Measurements from ENCODE around the genes BTN2A2, PRSS16 and H4C12.

DNA sequence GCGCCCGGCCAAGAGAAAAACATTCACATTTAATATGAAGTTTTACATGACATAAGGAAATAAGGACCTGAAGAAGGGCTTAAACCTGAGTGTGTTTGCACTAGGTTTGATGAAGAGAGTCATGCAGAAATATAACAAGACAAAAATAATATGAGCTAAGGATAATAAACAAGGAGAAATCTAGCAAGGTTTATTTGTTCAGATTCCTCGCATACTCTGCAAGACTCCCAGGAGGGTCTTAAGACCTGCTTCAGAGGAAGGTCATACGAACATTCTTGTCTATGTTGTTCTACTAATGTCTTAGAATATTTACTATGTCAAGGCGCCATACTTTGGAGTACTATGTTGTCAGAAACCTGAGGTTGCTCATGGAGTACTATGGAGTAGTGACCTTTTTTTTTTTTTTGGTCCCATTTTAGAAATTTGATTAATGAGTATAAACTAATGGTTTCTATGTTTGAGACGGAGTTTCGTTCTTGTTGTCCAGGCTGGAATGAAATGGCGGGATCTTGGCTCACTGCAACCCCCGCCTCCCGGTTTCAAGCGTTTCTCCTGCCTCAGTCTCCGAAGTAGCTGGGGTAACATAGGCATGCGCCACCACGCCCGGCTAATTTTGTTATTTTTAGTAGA lies 2.0 kb downstream of the H2BC8 start:
- PRO-cap: no peak

- PRO-cap: no peak
These were observed 3.5 kb downstream of the H2AC8 start for GRCh38 chr6:26220207-26220566.

DNA sequence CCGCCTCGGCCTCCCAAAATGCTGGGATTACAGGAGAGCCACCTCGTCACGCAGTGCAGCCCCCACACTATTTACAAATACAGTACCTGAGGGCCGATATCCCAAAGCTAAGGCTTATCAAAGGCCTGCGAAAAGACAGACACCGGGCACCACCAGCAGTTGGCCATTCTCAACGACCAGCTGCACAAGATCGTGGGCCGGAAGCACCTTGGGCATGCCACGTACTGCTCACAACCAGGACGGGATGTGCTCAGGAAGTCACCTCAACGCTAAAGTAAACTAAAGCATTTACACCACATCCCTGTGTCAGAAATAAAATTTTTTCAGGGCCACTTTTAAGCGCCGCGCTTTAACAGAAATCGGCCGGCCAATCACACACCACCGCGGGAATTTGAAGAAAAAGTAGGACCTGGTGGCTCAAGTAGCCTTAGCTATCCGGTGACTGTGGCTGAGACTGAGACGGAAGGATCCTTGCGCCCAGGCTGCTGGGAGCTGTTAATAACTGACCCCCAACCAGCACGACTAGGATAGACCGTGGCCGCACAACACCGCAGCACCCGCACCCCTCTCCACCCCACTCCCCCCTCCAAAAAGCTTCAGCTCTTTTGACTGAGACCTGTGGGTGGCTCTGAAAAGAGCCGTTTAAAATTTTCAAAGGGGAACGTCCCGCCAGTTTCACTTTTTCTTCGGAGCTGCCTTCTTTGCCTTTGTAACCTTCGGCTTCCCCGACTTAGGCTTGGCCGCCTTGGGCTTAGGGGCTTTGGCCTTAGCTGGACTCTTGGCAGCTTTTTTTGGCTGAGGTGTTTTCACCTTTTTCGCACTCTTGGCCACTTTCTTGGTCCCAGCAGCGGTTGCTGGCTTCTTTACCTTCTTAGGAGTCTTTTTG lies 951 bp downstream of the H1-3 start:
- PRO-cap: no peak

DNA sequence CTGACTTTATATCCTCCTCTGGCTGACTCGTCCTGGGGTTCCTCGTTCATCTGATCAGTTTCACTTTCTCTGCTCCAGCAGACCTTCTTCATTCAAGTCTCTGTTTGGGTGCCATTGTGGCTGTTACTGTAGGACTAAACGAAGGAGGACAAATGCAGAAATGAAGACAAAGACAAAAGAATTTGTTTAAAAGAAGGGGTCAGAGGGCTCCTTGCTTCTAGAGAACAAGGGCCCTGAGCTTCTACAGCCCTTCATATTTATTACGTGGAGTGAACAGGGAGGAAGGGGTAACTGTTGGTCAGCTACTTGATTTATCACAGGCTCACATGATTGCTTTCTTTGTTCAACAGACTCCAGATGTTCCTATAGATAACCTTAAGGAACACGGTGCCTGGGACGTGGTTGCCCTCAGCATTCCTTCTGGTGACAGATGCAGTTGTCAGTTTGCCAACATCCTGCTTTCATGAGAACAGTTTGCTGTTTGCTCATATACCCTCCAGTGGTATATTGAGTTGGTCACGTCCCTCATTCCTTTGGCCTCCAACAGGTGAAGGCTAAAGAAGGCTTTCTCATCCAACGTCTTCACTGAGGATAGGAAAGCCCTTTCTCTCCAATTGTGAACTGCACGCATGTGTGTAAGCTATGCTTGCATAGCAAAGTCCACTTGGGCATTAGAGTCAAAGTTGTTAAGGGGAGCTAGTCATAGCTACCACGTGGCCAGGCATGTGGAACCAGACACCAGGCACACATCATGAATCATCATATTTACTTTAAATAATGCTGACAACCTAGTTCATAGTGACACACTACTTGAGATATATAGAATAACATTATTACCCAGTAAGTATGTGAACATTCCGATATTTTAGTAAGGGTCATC lies 10.6 kb upstream of the H4C8 start:
- PRO-cap: no peak

- PRO-cap: no peak
These were observed 26.3 kb upstream of the H4C8 start for GRCh38 chr6:26311554-26312099.

DNA sequence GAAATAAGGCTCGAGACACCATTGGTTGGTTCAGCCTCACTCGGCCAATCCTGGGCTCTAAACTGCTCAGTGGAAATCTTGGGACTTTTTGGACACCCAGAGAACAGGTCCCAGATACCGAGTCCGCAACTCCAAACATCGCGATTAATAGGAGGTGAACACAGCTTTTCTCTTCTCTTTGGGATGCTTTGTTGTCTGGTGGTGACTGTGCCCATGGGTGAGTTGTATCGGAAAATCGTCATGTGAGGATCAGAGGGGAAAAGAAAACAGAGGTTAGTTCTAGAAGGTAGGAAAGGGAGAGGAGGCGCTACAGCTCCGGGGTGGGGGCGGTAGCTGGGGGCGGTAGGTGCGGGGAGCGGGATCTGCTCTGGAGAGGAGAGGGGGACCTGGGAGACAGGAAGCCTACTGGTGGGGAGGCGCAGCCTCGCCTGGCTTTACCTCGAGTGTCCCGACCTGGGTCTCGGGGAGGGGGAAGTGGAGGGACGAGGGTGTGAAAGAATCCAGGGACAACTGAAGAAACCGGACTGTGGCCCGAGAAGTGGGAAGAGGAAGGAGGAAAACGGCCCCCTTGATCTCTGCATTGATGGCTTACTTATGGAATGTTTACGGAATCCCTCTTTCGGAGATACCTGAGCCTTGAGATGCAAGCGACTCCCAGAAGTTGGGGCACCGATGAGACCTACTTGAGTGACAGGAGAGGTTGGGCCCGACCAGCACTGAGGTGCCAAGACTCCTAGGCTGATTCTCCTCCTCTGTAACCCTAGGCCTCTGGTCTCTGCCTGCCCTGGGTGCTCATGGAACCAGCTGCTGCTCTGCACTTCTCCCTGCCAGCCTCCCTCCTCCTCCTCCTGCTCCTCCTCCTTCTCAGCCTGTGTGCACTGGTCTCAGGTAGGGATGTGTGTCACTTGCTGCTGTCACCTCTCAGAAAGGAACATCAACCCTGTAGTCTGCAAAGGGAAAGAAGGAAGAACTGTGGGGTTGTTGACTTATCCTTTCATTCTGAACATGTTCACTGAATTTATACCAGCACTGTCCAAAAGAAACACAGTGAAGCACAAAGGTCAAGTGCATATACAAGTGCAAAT lies at the start of gene BTN2A2:
Gene BTN2A2, plus strand, starts transcription at position 81 of the 1,085 bp plus-strand sequence.
- PRO-cap: unidirectional peak, plus-strand start at position 134 of the sequence

DNA sequence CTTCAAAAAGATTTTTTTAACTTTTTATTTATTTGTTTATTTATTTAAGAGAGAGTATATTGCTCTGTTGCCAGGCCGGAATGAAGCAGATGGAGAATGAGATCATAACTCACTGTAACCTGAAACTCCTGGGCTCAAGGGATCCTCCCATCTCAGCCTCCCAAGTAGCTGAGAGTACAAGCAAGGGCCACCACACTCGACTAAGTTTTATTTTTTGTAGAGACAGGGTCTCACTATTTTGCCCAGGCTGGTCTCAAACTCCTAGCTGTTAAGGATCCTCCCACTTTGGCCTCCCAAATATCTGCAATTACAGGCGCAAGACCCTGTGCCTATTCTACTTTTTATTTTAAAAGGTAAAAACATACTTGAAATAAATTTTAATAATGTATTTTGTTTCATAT lies 1.2 kb downstream of the BTN2A2 start:
- PRO-cap: no peak

DNA sequence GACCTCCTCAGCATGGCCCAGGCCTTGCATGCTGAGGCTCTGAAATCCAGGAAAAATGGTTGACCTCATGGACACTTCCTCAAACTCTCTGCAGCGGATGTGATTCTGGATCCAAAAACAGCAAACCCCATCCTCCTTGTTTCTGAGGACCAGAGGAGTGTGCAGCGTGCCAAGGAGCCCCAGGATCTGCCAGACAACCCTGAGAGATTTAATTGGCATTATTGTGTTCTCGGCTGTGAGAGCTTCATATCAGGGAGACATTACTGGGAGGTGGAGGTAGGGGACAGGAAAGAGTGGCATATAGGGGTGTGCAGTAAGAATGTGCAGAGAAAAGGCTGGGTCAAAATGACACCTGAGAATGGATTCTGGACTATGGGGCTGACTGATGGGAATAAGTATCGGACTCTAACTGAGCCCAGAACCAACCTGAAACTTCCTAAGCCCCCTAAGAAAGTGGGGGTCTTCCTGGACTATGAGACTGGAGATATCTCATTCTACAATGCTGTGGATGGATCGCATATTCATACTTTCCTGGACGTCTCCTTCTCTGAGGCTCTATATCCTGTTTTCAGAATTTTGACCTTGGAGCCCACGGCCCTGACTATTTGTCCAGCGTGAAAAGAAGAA lies 11.1 kb downstream of the BTN3A1 start:
- PRO-cap: no peak

GRCh38 chr6:26430646-26431397 lies 9.5 kb upstream of the BTN3A3 start:
- PRO-cap: no peak

GRCh38 chr6:26439652-26439971 lies 692 bp upstream of the BTN3A3 start:
- PRO-cap: no peak

DNA sequence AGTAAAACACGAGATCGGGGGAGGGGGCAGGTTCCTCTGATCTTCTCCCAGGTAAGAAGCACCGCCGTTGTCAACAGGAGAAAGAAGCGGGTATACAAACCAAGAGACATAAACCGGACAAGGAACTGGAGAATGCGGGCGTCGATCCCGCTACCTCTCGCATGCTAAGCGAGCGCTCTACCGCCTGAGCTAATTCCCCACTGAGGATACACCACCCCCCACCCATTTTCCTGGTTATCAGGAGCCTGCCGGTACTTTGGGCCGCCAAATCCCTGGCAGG lies 111.3 kb upstream of the ZNF322 start:
- PRO-cap: no peak

- PRO-cap: no peak
These were observed 82.6 kb downstream of the H2BC11 start for GRCh38 chr6:27049972-27050511.

- PRO-cap: bidirectional peak, plus-strand start at chr6:27139551, minus-strand start at chr6:27139484
These were observed 531 bp downstream of the H4C9 start for GRCh38 chr6:27139350-27140276.

GRCh38 chr6:27178245-27178618 lies 31.3 kb downstream of the H2AC12 start:
- PRO-cap: bidirectional peak, plus-strand start at chr6:27178359, minus-strand start at chr6:27178121

- PRO-cap: no peak
These were observed at the start of gene PRSS16 for GRCh38 chr6:27247266-27247941. PRSS16 (plus strand) TSS chr6:27247701.

- PRO-cap: no peak
These were observed 31.5 kb downstream of the POM121L2 start for GRCh38 chr6:27280551-27280918.

GRCh38 chr6:27503360-27503989 lies 30.6 kb upstream of the ZNF184 start:
- PRO-cap: unidirectional peak, plus-strand start at chr6:27503736

GRCh38 chr6:27582950-27583601 lies 110.2 kb upstream of the ZNF184 start:
- PRO-cap: no peak

DNA sequence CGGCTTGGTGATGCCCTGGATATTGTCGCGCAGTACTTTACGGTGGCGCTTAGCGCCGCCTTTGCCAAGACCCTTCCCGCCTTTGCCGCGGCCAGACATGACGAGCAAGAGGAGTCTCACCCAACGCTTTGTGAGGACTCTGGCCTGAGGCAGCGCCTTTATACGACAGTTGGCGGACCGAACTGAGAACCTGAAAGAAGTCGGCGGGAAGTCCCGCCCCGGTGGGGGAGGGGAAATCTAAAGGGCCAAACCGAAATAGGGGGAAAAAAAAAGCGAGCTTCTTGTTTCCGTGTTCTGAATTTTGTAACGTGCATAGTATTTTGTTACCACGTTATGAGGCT lies at the start of gene H4C12:
Gene H4C12, minus strand, starts transcription at position 132 of the 341 bp plus-strand sequence.
- PRO-cap: bidirectional peak, plus-strand start at position 284 of the sequence, minus-strand start at position 184 of the sequence

DNA sequence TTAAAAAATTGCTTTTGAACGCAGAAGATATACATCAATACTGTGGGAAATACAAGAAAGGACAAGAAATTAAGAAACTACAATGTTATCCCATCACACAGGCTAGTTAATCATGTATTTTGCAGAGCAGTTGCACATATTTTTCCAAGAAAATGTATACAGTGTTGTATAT lies 296 bp upstream of the H4C12 start:
- PRO-cap: no peak